ENCODE measurements around a stretch of chr9.

DNA sequence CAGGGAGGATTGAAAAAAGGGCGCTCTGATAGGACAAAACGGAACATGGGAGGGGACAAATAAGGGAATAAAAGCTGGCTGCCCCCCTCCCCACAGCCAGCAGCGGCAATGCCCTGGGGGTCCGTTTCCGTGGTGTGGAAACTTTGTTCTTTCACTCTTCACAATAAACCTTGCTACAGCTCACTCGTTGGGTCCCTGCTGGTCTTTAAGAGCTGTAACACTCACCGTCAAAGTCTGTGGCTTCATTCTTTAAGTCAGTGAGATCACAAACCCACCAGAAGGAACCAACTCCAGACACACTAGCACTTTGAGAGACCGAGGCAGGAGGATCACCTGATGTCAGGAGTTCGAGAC lies 54.4 kb upstream of the ZNF169 start:
- PRO-cap, result no peak
- RAMPAGE, long total RNA, 5 experiments, result no peak in any of the 5 experiments
- RRBS, result no CpG with 5 or more reads among the region's 9 CpGs

DNA sequence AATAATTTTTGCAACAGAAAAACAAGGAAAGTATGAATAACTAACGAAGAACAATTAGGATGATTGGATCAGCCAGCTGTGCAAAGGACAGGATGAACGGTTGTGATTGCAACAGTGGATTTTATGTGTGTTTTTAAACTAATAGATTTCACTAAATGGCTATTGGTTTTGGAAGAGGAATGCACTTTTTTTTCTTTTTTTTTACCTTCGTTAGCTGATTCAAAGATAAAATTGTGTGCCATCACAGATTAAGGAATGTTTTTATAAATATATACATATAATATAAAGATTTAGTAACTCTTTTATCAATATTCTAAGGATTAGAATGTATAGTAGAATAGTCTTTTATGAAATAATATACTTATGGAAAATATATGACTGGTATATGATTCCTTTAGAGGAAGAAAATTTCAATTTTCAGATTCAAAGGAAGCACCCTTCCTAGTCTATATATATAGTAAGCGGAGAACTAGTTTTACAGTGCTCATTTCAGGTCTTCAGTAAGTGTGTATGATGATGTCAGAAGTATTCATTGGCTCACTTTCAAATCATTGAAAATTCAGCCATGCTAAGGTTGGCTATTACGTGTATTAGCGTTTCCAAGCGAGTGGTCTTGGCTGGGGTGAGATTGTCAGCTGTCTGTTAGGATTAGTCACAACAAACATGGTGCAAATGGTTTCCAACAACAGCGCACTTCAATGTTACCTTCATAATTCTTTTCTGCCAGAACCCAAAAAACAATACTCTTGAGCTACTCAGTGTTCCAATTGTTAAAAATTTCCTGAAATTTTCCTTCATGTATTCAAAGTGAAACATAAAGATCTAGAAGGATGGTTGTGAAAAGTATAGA lies 282.7 kb downstream of the AOPEP start:
- PRO-cap, result no peak
- RAMPAGE, long total RNA, 5 experiments, result no peak in any of the 5 experiments
- RRBS, result no CpG with 5 or more reads among the region's 8 CpGs

GRCh38 chr9:95032727-95032895 lies 284.9 kb downstream of the FANCC start:
- PRO-cap, result no peak
- RAMPAGE, long total RNA, 5 experiments, result no peak in any of the 5 experiments
- RRBS, result no CpG with 5 or more reads among the region's 1 CpG

DNA sequence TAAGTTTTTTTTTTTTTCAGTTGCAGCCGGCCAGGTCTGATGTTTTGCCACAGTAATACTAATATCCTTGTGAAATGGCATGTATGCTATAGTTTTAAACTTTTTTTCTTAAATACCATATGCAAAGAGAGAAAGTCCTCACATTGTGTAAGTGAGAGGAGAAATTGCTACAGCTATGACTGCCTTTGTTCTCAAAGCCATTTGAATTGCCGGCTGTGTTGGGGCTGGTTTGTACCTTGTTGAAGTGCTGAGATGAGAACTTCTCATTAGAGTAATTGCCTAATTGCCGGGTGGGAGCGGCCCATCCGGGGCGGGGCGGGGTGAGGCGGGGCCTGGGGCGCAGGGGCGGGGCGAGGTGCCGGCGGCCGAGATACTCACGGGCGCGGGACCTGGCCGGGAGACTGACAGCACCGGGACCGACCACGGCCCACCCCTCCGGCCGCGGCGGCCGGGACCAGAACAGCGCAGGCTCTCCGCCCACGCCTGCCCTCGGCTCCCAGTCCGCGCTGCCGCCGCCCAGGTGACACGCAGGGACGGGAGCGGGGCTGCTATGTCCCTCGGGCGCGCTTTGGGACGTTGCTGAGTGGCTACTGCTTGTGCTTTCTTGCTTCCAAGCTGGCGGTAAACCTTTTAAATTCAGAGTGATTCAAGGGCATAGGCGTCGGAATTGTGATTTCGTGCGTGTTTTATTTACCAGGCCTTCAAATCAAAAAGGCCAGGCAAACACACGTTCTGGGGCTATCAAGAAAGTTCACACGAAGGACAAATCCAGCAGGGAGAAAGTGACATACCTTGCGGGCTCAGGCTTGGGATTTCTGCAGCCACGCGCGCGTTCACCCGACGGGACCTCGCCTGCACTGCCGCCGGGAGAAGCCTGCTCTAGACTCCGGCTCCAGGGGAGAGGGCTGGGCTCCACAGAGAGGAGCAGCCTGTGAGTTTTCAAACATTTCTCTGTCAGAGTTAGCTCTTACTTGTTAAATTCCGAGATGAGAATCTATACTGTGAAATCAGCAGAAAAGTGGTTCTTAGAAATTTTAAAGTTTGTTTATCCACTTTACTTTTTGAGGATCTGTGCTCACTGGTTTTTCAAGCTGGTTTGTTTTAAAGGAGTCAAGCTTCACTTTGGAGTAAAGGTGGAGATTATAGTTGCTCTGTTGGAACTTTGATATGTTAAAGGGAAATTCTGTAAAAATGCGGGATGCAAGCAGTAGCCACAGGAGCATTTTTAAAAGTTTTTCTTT lies 269.0 kb downstream of the FANCC start:
- PRO-cap, result bidirectional peak, plus-strand start at position 398 of the sequence, minus-strand start at position 246 of the sequence; bidirectional peak, plus-strand start at position 882 of the sequence, minus-strand start at position 859 of the sequence
- RAMPAGE, long total RNA, 5 experiments, result start-site peak on the plus strand in 3 of 5 experiments, centred at positions 412 to 809 of the sequence, 31 to 138 reads per replicate
- RRBS, result 2% methylated on average over 9 of the region's 61 CpGs

- PRO-cap, result no peak
- RAMPAGE, long total RNA, 5 experiments, result start-site peak on the plus strand in 1 of 5 experiments, at chr9:95070693-95070810 at its widest, 5 reads per replicate
- RRBS, result no CpG with 5 or more reads among the region's 8 CpGs
Observed at GRCh38 chr9:95070409-95071043, 247.0 kb downstream of the FANCC start.

- PRO-cap, result no peak
- RAMPAGE, long total RNA, 5 experiments, result no peak in any of the 5 experiments
- RRBS, result no CpG with 5 or more reads among the region's 15 CpGs
Observed at GRCh38 chr9:95108017-95108681, 209.4 kb downstream of the FANCC start.

DNA sequence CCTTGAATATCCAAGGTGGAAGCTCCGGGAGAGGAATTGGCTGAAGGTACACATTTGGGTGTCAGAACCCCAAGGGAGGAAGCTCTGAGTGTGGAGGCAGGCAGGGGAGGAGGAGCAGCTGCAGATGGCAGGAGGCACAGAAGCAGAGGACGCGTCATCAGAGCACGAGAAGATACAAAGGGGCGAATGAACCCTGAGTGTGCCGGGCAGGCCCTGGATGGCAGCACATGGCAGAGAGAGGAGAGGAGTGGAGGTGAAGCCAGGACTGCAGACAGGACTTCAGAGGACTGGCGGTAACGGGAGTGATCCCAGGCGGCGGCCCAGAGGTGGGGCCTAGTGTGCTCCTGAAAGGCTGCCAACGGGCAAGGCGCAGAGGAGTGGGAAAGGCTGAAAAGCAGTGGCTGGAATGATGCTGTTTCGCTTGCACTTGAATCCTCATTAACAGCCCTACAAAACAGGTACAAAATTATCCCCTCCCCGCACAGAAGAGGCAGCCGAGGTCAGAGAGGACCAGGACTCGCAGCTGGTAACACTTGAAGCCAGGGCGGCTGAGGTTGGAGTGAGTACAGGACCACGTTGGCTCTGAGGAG lies 179.7 kb downstream of the FANCC start:
- PRO-cap, result no peak
- RAMPAGE, long total RNA, 5 experiments, result no peak in any of the 5 experiments
- RRBS, result no CpG with 5 or more reads among the region's 18 CpGs

DNA sequence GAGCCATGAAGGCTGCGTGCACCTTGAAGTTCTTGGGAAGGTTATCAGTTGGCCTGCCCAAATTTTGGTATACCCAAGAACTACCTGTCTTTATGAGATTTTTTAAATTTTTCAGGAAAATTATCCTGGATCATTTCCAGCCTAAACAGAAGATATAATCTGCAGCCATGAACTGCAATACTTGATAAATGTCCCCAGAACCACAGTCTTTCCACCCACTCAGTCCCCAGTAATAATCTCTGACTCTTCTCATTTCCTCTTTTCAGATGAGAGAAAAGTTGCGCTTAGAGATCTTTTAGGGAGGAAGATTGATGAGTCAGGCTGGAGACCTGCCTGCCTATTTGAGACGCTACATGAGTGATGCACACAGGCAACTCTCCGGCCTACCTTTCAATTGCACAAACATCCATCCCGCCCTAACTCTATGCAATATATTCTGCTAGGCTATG lies 159.8 kb downstream of the FANCC start:
- PRO-cap, result no peak
- RAMPAGE, long total RNA, 5 experiments, result no peak in any of the 5 experiments
- RRBS, result no CpG with 5 or more reads among the region's 5 CpGs

GRCh38 chr9:95270842-95271061 lies 46.8 kb downstream of the FANCC start:
- PRO-cap, result no peak
- RAMPAGE, long total RNA, 5 experiments, result no peak in any of the 5 experiments
- RRBS, result no CpG with 5 or more reads among the region's 2 CpGs

DNA sequence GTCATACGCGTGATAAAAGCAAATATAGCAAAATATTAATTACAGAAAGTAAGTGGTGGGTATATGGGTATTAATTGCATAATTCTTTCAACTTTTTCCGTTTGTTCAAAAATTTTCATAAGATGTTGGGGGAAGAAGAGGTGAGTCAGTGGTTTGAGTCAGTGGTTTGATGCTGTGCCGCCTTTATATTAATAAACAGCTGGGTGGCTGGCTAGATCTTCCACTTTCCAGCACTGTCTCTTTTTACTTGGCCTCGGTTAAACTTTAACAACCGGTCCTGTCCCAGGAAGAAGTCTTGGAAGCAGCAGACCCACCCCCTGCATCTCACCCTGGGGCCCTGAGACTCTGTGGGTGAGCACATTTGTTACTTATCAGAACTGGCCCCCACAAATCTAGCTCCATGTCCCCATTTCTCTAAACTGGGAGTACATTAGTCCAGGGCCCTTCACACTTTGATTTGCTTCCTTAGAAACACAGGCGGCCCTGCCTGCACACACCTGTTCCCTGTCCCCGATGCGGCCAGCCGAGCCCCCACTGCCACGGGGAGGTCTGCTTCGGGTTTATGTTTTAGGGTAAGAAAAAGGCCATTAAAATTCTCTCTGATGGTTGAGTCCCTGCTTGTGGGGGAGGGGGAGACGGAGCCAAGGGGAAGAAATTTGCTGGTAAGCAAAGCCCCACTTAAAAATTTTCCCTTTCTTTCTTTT lies 83.0 kb downstream of the PTCH1 start:
- PRO-cap, result no peak
- RAMPAGE, long total RNA, 5 experiments, result no peak in any of the 5 experiments
- RRBS, result no CpG with 5 or more reads among the region's 13 CpGs

- PRO-cap, result no peak
- RAMPAGE, long total RNA, 5 experiments, result start-site peak on the minus strand in 1 of 5 experiments, at chr9:95477564-95477625 at its widest, 6 reads per replicate
- RRBS, result 85% methylated on average over 2 of the region's 16 CpGs
Observed at GRCh38 chr9:95477327-95477982, 31.6 kb downstream of the PTCH1 start.

- PRO-cap, result no peak
- RAMPAGE, long total RNA, 5 experiments, result no peak in any of the 5 experiments
- RRBS, result no CpG with 5 or more reads among the region's 3 CpGs
Observed at GRCh38 chr9:95502255-95502649, 6.8 kb downstream of the PTCH1 start.

DNA sequence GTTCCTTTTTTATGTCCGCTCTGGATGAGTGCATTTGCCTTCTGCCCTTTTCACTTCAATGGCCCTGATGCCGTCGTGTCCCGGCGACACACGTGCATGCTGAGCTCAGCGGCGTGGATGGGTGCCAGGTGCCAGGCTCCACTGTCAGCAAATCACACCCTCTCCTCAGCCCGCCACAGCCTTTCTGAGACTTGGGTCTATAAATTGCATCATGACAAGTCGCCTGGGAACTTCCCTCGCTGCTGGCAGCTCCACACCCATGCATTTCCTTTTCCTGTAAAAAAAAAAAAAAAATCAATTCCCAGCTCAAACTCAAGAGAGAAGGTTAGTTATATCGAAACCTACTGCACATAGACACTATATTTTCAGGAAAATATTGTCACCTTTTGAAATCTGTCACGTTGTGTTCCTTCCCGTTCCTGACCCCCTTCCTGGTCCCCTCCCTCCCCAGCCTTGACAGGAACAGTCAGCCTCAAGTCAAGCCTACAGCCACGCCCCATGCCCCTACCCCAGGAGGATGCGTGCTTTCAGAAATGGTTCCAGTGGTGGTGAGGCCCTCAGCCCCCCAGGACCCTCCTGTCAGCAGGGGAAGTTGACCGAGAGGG lies 117.9 kb upstream of the PTCH1 start:
- PRO-cap, result no peak
- RAMPAGE, long total RNA, 5 experiments, result no peak in any of the 5 experiments
- RRBS, result 61% methylated on average over 4 of the region's 17 CpGs

GRCh38 chr9:95729821-95730191 lies 145.7 kb upstream of the ERCC6L2 start:
- PRO-cap, result no peak
- RAMPAGE, long total RNA, 5 experiments, result no peak in any of the 5 experiments
- RRBS, result no CpG with 5 or more reads among the region's 5 CpGs

GRCh38 chr9:95757125-95757495 lies 118.4 kb upstream of the ERCC6L2 start:
- PRO-cap, result no peak
- RAMPAGE, long total RNA, 5 experiments, result no peak in any of the 5 experiments
- RRBS, result no CpG with 5 or more reads among the region's 3 CpGs

GRCh38 chr9:95876186-95876588 lies 696 bp downstream of the ERCC6L2 start:
- PRO-cap, result unidirectional peak, minus-strand start at chr9:95876349
- RAMPAGE, long total RNA, 5 experiments, result no peak in any of the 5 experiments
- RRBS, result no CpG with 5 or more reads among the region's 7 CpGs

DNA sequence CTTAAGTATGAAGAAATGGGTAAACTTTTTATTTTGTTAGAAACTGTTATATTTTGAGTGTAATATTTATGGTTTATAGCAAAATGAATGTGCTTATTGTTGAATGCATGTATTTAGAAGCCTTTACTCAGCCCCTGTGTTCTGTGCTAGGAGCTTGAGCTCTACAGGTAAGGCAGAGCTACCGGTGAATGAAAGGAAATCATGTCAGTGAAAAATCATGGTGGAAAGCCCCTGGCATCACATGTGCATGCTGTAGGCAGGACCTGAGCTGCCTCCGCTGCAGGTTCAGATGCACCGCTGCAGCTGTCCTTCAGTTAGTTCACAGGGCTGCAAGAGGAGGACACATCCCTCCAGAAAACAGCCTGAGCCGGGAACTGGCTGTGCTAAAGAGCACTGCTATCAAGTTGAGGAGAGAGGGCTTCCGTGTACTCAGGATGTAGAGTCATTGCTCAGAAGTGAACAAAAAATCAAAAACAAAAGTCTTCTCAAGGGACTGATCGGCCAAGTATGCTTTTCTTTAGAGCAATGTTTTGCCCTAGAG lies 138.5 kb downstream of the ERCC6L2 start:
- PRO-cap, result no peak
- RAMPAGE, long total RNA, 5 experiments, result no peak in any of the 5 experiments
- RRBS, result no CpG with 5 or more reads among the region's 6 CpGs

DNA sequence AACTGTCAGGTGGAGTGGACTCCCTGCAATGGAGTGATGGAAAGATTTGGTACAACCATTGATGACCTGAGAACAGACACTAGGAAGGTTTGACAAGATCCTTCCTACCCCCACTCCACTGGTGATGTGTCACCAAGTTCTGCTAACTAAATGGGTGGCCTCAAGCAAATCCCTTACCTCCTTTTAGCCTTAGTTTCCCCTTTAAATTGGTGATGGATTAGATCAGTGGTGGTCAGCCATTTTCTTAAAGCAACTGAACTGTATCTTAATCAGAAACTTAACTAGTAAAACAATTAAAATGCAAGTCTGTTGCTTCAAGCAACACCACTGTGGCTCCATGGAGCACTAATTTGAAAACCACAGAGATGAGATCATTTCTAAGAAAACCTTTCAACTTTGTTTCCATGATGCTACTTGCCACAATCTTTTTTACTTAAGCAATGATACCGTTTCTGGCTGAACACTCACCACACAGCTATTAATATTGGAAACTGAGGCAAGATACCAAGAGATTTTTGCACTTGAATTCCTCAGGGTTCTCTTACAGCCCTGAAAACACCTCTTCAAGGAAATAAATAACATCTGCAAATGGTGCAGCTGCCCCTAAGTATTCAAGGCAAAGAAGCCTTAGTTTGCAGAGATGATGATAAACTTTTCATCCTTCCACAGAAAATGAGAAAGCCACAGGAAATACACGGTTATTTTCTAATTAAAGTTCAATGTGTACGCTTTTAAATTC lies 140.7 kb downstream of the ERCC6L2 start:
- PRO-cap, result no peak
- RAMPAGE, long total RNA, 5 experiments, result no peak in any of the 5 experiments
- RRBS, result no CpG with 5 or more reads among the region's 3 CpGs

DNA sequence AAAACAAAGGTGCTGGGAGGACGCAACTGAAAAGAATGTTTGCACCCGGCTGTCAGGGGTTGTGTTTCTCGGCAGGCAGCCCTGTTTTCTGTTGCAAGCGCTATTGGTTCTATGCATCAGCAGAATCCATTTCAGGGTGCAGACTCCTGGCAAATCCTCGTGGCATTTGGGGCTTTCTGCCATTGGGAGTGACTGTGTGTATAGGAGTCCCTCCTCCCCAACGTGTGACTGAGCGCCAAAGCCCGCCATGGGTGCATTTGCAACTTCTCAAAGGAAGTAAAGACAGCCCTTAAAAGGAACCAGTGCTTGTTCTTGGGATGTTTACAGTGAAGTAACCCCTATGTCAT lies 175.7 kb downstream of the HSD17B3 start:
- PRO-cap, result no peak
- RAMPAGE, long total RNA, 5 experiments, result no peak in any of the 5 experiments
- RRBS, result no CpG with 5 or more reads among the region's 8 CpGs

- PRO-cap, result unidirectional peak, minus-strand start at chr9:96451414
- RAMPAGE, long total RNA, 5 experiments, result no peak in any of the 5 experiments
- RRBS, result 2% methylated on average over 6 of the region's 28 CpGs
Observed at GRCh38 chr9:96451115-96451673, 1.2 kb downstream of the HABP4 start.

All from stomach (tissue), 7 donors.